Airway epithelial cell (primary cell): ENCODE measurements around a stretch of chr1.

GRCh38 chr1:14673209-14673674 is 74.8 kb downstream of the KAZN start:
- RAMPAGE, long total RNA: no peak

- RAMPAGE, long total RNA: no peak
Observed at GRCh38 chr1:14714517-14714881, 116.0 kb downstream of the KAZN start.

- RAMPAGE, long total RNA: no peak
Observed at GRCh38 chr1:14736845-14737567, 138.5 kb downstream of the KAZN start.

- RAMPAGE, long total RNA: no peak
Observed at GRCh38 chr1:15153861-15154024, 196 bp downstream of the TMEM51 start.

- RAMPAGE, long total RNA: no peak
Observed at GRCh38 chr1:15168441-15168967, 15.0 kb downstream of the TMEM51 start.

GRCh38 chr1:15201417-15202375 is 45.3 kb upstream of the FHAD1 start:
- RAMPAGE, long total RNA: no peak

DNA sequence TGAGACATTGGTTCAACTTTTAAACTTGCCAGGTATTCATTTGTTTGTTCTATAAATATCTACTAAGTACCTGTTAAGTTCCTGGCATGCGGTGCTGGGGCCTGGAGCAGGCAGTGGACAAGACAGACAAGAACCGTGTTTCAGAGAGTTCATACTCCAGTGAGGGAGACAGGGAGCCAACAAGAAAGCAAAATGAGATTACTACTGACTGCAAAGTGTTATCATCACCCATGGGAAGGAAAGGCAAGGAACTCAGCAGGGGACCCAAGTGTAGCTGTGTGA is 39.1 kb upstream of the FHAD1 start:
- RAMPAGE, long total RNA: no peak

- RAMPAGE, long total RNA: no peak
Observed at GRCh38 chr1:15308655-15309130, 61.7 kb downstream of the FHAD1 start.

- RAMPAGE, long total RNA: no peak
Observed at GRCh38 chr1:15331814-15332013, 78.0 kb upstream of the EFHD2 start.

- RAMPAGE, long total RNA: no peak
Observed at GRCh38 chr1:15337603-15338455, 71.9 kb upstream of the EFHD2 start.

- RAMPAGE, long total RNA: no peak
Observed at GRCh38 chr1:15370697-15371769, 38.7 kb upstream of the EFHD2 start.

DNA sequence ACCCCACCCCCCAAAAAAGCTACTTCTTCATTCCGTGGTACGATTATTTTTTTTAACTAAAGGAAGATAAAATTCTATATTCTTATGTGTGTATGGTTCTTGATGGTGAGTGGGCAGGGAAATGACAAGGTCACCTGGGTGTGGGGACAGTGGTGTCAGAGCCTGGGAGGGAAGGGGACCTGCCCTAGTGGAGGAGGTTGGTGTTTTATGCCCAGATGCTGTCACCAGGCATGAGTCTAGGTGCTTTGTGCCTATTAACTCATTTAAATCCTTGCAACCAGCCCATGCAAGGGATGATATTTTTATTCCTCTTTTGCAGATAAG is 8.0 kb upstream of the CTRC start:
- RAMPAGE, long total RNA: no peak

GRCh38 chr1:15431393-15432197 is 6.6 kb upstream of the CTRC start:
- RAMPAGE, long total RNA: no peak

GRCh38 chr1:15442282-15442728 is 4.1 kb downstream of the CTRC start:
- RAMPAGE, long total RNA: no peak

- RAMPAGE, long total RNA: no peak
Observed at GRCh38 chr1:15517883-15518451, 6.0 kb downstream of the CASP9 start.

DNA sequence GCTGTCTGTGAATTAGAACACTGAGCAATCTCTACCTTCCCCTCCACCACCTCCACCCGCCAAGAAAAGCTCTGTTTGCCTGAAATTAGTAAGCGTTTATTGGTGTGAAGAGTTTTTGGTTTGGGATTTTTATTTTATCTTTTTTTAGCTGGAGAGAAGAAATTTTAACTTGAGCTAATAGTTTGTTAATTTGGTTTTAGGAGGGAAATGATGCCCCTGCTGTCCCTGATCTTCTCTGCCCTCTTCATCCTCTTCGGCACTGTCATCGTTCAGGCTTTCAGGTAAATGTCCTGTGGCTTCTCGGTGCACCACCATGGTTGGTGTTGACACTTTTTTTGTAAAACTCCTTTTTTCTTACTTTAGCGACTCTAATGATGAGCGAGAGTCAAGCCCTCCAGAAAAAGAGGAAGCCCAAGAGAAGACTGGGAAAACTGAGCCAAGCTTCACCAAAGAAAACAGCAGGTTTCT is 19.1 kb downstream of the AGMAT start:
- RAMPAGE, long total RNA: no peak

DNA sequence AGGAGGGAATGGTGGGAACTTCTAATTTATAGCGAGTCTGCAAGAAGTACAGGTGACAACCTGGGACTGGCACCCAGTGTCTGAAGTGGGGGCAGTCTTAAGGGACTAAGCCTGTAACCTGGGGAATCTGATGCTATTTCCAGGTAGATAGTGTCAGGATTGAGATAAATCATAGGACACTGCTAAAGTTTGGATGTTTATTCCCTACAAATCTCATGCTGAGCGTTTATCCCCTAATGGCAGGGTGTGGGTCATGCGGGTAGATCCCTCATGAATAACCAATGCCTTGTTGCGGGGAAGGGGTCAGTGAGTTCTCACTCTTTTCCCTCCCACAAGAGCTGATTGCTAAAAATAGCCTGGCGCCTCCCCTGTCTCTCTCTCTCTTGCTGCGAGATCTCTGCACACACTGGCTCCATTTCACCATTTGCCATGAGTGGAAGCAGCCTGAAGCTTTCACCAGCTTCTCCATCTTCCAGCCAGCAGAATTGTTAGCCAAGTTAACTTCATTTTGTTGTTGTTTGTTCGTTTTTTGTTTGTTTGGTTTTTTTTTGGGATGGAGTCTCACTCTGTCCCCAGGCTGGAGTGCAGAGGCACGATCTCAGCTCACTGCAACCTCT is 12.0 kb upstream of the AGMAT start:
- RAMPAGE, long total RNA: no peak

DNA sequence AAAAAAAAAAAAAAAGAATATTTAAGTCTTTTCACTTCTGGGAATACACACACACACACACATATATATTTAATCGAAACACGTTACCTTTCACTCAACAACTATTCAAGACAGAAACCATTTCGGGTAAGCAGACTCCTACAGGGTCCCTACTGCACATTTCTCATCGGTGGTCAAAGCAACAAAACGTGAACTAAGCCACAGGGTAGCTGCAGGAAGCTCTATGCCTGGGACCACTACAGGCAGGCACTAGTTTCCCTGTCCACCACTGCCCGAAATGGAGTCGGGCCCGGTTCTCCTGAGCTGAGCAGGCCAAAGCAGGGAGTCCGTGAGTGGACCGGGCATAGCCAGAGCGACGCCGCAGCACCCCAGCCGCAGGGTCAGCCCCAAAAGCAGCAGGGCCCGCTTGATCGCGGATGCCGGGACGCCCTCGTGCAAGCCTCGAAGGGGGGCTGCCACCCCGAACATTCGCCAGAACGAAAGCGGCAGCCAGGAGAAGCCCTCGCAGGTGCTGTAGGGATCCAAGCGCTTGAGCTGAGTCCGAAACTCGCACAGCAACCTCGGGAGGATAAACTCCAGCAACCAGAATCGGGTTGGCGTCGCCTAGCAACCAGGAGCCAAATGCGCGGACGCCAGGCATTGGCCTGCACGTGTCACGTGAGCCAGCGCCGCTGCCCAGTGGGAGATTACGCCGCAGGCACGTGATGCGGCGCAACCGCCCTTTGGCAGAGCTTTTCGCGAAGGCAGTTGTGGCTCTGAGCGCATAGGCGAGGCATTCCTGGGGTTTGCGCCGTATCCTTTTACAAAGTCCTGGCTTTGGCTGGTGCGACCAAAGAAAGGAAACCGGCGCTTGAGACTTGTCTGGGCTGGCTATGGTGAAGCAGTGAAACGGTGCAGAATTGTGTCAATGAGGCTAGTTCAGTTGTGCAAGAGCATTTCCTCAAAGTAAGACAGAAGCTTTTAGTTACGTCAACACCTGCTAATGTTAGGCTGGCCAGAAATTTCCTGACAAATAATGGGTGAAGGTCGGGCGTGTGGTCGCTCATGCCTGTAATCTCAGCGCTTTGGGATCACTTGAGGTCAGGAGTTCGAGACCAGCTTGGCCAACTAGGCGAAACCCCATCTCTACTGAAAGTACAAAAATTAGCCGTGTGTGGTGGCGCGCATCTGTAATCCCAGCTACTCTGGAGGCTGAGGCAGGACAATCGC is 13.9 kb upstream of the DDI2 start:
- RAMPAGE, long total RNA: no peak

- RAMPAGE, long total RNA: no peak
Observed at GRCh38 chr1:15617927-15618677, 844 bp downstream of the DDI2 start.

- RAMPAGE, long total RNA: no peak
Observed at GRCh38 chr1:15643388-15643625, 16.2 kb upstream of the RSC1A1 start.